Transverse colon (tissue), 4 donors: ENCODE measurements around the gene FAM83D.

DNA sequence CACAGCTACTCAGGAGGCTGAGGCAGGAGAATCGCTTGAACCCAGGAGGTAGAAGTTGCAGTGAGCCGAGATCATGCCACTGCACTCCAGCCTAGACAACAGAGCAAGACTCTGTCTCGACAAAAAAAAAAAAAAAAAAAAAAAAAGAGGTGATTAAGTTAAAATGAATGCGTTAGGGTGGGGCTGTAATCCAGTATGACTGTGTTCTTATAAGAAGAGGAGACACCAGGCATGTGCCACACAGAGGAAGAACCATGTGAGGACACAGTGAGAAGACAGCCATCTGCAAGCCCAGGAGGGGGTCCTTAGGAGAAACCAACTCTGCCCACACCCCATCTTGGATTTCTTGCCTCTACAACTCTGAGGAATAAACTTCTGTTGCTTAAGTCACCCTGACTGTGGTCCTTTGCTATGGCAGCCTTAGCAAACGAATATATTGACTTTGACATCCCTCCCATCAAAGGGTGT lies 16.0 kb upstream of the PPP1R16B start:
- PRO-cap, result no peak
- RAMPAGE, long total RNA, 4 experiments, result no peak in any of the 4 experiments

DNA sequence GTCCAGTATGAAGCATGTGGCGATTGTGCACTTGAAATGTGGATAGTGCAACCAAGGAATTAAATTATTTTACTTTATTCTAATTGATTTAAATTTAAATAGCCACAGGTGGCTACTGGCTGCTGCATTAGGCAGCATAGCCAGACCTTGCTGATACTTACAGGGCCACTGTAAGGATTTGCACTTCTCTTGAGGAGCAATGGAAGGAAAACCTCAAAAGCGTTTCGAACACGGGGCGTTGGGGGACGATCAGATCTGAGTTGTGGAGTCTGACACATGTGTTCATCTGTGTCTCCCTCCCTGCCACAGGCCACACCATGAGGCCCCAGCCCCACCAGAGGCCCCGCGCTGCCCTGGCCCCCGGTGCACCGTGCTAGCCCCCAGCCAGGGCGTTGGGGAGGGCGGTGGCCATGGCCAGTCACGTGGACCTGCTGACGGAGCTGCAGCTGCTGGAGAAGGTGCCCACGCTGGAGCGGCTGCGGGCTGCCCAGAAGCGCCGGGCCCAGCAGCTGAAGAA lies 30.1 kb downstream of the PPP1R16B start:
- PRO-cap, result no peak
- RAMPAGE, long total RNA, 4 experiments, result no peak in any of the 4 experiments

- PRO-cap, result no peak
- RAMPAGE, long total RNA, 4 experiments, result no peak in any of the 4 experiments
These were observed 23.6 kb upstream of the FAM83D start for GRCh38 chr20:38902626-38902966.

- PRO-cap, result bidirectional peak, plus-strand start at chr20:38926417, minus-strand start at chr20:38926190
- RAMPAGE, long total RNA, 4 experiments, result start-site peak on the plus strand in 3 of 4 experiments, at chr20:38926401-38926490 at its widest, 32 to 88 reads per replicate
These were observed at the start of gene FAM83D for GRCh38 chr20:38925920-38927227. Gene FAM83D, plus strand, starts transcription at chr20:38926417.

GRCh38 chr20:38932328-38933114 lies 6.3 kb downstream of the FAM83D start:
- PRO-cap, result no peak
- RAMPAGE, long total RNA, 4 experiments, result no peak in any of the 4 experiments

GRCh38 chr20:38947548-38948577 lies 14.3 kb upstream of the DHX35 start:
- PRO-cap, result no peak
- RAMPAGE, long total RNA, 4 experiments, result no peak in any of the 4 experiments

GRCh38 chr20:38986767-38987072 lies 24.6 kb downstream of the DHX35 start:
- PRO-cap, result no peak
- RAMPAGE, long total RNA, 4 experiments, result no peak in any of the 4 experiments

DNA sequence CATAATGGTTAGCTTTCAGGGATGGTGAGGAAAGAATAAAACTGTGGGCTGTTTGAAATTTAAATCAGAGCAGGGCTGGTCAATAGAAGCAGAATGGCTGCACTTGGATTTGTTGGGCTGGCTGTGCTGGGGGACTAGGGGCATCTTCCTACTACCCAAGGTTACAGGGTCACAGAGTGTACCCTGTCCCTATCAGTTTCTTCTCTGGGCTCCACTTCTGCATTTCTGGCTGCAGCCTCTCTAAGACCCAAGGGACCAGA lies 376.7 kb downstream of the DHX35 start:
- PRO-cap, result no peak
- RAMPAGE, long total RNA, 4 experiments, result no peak in any of the 4 experiments

GRCh38 chr20:40676258-40677291 lies 12.5 kb downstream of the MAFB start:
- PRO-cap, result no peak
- RAMPAGE, long total RNA, 4 experiments, result no peak in any of the 4 experiments

DNA sequence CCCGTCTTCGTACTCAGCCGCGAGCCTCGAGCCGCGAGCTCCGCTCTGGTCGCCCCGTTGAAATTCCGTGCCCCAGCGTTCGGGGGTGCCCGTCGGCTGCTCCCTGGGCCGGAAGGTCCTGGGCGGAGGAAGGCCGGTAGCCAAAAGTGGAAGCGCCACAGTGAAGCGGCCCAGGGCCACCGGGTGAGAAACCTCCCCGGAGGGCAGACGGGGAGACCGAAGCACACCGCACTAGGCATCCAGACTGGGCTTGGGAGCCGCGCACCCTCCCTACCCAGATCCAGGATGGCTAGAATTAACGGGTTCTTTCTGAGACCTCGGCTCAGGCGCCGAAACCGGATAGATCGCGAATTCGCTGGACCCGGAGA lies 1.3 kb upstream of the MAFB start:
- PRO-cap, result no peak
- RAMPAGE, long total RNA, 4 experiments, result no peak in any of the 4 experiments

- PRO-cap, result bidirectional peak, plus-strand start at chr20:40991783, minus-strand start at chr20:40991587
- RAMPAGE, long total RNA, 4 experiments, result no peak in any of the 4 experiments
These were observed 37.2 kb upstream of the TOP1 start for GRCh38 chr20:40991112-40992046.

GRCh38 chr20:41003024-41004164 lies 25.2 kb upstream of the TOP1 start:
- PRO-cap, result unidirectional peak, minus-strand start at chr20:41003154
- RAMPAGE, long total RNA, 4 experiments, result no peak in any of the 4 experiments

GRCh38 chr20:41012627-41013321 lies 15.8 kb upstream of the TOP1 start:
- PRO-cap, result no peak
- RAMPAGE, long total RNA, 4 experiments, result no peak in any of the 4 experiments

DNA sequence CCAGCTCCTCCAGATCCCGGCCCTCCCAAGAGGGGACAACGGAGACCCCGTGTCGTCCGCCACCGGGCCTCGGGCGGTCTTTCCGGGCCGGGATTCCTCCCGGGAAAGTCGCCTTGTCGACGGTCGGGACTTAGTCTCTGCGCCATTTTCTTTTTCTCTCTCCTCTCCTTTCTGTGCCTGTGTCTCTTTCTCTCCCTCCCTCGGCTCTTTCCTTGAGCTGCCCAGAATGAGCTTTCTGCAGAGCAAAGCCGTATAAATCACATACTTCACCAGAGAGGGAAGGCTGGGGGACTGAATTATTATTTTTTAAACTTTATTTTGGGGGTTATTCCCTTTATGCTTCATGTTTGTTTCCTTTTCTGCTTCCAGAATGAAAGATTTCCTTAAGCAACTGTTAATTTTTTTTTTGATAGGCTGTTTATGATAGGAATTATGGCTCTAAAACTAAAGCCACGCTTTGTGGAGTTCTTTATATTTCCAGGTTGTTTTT lies 1.1 kb downstream of the TOP1 start:
- PRO-cap, result no peak
- RAMPAGE, long total RNA, 4 experiments, result no peak in any of the 4 experiments

DNA sequence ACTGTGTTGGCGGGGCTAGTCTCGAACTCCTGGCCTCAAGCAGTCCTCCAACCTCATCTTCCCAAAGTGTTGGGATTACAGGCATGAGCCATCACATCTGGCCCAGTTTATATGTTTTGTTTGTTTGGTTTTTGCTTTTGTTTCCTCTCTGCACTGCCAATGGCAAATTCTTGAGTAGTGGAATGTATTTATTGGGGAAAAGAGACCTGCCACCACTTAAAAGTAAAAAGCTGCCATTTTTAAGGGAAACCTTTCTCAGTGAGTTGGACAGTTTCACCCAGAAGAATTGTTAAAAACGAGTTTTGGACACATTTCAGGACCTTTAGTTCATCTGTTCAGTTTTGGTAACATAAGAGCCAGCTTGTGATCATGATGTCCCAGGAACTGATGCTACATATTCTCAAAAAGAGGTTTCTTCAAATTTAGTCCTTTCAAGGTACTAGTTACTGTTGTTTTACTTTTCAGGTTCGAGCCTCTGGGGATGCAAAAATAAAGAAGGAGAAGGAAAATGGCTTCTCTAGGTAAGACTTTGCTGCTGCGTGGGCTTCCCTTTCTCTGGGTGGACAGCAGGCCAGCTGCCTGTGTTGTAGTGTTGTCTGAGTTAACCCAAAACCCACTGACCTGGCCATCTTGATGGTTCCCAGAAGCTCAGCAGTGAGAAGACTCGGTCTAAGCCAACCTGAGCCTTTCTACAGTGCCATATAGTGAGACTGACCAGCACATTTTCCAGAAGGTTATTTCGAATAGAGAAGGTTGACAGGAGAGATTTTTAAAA lies 48.7 kb downstream of the TOP1 start:
- PRO-cap, result no peak
- RAMPAGE, long total RNA, 4 experiments, result start-site peak on the plus strand in 1 of 4 experiments, centred at position 481 of the sequence, 16 reads per replicate

- PRO-cap, result no peak
- RAMPAGE, long total RNA, 4 experiments, result no peak in any of the 4 experiments
These were observed 41.9 kb upstream of the PLCG1 start for GRCh38 chr20:41095220-41096090.

GRCh38 chr20:41138030-41138402 lies 673 bp downstream of the PLCG1 start:
- PRO-cap, result bidirectional peak, plus-strand start at chr20:41138116, minus-strand start at chr20:41137954
- RAMPAGE, long total RNA, 4 experiments, result no peak in any of the 4 experiments

GRCh38 chr20:41162919-41163527 lies 25.7 kb downstream of the PLCG1 start:
- PRO-cap, result no peak
- RAMPAGE, long total RNA, 4 experiments, result start-site peak on the plus strand in 2 of 4 experiments, at chr20:41162817-41163417 at its widest, 7 to 50 reads per replicate

GRCh38 chr20:41169976-41170451 lies 32.7 kb downstream of the PLCG1 start:
- PRO-cap, result no peak
- RAMPAGE, long total RNA, 4 experiments, result start-site peak on the plus strand in 2 of 4 experiments, at chr20:41170096-41170315 at its widest, 18 to 34 reads per replicate

DNA sequence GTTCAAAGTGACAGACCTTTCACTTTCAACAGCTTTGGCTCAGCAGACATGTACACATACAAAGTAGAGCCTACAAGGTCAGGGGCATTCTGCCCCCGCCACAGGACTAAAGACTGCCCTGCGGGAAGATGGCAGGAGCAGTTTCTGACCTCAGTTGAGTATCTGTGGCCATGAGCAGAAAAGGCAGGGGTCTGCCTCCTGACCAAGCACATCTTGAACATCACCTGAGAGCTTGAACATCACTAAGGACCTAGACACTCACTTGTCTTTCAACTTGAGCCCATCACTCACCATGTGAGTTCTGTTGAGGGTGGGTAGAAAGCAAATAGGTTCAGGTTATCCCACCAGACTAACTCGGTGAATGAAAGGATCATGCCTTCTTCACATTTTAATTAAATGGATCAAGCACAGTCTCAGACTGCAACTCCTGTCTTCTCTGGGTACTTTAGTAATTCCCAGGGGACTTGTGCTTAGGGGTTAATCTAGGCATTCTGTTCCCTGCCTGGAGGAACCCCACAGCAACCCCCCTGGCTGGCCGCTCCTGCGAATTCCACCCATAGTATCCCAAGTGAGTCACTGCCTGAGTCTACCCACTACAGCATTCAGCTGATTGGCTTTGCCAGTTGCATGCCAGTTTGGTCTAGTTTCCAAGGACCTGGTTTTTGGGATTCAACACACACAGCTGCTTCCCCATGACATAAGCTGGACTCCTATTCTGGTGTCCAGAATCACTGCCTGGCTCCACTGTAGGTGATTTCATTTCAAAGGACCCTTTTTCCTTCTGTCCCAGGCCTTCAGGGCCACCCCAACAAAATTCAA lies 40.1 kb downstream of the PLCG1 start:
- PRO-cap, result no peak
- RAMPAGE, long total RNA, 4 experiments, result no peak in any of the 4 experiments